Aorta (tissue), 1 donor: ENCODE measurements around the gene POTEB3.

DNA sequence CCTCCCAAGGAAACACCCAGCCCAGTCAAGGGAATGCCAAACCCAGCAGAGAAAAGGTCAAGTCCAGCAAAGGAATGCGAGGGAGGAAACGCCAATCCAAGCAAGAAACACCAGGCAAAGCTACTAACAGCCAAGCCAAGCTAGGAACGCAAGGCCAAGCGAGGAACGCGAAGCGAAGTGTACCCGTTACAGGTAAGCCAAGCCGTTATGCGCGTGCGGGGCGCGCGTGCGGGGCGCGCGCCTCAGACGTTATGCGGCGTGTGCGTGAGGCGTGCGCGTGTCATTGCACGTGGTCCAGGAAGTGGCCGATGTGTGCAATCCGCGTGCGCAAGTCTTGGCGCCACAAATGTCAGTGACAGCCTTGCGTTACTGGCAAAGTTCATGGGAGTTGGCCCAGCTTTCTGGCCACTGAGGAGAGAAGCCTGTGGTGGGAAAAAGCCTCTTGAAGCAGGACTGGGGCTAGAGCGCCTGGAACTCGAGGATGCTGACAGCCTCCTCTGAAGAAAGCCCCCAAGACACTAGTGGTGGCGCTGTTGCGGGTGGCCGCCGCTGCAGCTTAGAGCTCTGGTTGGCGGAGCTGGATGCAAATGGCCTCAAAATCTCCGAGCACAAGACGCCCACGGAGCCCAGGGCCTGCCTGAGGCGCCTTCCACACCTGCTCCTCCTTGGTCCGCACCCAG is at the start of gene POTEB3:
TSS of gene POTEB3 (minus strand) at position 242 of the 680 bp plus-strand sequence.
- PRO-cap = no peak

DNA sequence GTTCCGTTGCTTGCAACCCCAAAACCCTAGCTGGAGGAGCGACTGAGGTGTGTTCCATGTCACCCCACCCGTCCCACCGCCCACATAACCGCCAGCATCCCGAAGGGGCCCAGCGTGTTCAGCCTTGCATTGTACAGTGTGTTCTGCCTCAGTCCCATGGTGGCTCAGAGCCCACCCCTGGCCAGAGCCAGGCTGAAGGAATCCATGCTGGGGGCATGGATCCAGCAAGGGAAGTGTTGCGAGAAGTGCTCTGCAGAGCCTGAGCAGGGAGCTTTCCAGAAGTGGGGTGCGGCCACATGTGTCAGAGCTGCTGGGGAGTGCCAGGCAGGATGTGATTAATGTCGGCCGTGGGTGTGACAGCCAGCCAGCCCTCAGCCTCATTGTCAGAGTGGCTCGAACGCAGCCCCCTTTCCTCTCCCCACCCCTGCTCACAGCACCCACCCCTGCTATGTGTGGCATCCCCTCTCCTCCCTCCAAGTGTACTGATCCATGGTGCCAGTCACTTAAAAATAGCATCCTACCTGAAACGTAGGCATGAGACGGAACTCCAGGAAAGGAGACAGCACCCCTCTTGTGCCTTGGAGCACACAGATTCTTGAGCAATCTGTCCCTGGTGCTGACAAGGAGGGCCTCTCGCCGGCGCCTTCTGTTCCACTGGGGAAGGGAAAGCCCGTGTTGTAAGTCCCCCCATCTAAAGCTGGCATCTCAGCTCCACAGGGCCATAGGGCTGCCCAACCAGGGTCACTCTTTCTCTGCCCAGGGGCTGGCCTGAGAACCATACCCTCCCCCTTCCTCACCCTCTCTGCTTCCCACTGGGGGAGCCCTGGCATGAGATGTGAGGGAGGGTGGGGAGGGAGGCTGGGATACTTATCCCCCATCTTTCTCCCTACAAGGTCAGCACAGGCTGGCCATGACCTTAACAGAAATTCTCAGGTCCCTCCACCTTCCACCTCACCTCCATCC is 145.0 kb downstream of the OR4N4 start:
- PRO-cap = no peak

DNA sequence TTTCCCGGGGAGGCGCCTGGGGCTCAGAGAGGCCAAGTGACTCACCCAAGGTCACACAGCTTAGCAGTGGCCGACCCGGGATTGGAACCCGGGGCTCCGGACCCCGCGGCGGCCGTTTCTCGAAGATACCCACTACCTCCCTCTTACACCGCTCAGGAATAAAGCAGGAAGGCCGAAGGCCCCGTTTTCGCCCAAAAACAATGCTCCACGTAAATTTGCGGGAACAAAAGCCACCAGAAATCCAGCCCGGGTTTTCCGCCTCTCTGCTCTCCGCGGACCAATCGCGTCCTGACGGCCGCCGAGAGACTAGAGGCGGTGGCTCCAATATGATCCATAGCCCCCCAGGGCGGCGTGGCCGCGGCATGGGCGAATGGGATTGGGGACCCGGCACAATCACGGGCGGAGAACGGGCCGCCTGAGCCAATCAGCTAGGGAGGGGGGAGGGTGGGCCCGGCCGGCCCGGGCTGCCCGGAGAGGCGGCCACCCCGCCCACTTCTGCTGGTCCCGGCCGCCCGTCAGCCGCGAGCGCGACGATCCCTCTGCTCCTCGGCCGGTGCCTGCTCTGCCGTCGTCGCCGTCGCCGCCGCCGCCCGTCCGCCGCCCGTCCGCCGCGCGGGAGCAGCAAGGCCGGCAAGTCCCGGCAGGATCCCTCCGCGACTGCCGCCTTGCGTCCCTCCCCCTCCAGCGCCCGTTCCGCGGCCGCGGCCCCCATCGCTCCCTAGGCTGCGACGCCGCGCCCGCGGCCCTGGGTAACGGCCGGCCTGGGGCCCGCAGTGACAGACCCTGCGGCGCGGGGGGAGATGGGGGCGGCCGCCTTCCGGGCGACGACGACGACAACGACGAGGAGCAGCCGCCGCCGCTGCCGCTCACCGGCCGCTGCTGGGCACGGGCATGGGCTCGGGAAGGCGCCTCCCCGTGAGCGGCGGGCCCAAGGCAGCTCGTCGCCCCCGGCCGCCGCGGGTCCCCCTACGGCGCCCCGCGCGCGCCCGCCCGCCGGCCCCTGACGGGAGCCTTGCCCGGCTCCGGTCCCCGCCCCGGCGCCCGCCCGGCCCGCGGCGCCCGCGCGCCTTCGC is 163.2 kb downstream of the OR4N4 start:
- PRO-cap = no peak

GRCh38 chr15:22715132-22716009 is 71.1 kb upstream of the NIPA1 start:
- PRO-cap = no peak

DNA sequence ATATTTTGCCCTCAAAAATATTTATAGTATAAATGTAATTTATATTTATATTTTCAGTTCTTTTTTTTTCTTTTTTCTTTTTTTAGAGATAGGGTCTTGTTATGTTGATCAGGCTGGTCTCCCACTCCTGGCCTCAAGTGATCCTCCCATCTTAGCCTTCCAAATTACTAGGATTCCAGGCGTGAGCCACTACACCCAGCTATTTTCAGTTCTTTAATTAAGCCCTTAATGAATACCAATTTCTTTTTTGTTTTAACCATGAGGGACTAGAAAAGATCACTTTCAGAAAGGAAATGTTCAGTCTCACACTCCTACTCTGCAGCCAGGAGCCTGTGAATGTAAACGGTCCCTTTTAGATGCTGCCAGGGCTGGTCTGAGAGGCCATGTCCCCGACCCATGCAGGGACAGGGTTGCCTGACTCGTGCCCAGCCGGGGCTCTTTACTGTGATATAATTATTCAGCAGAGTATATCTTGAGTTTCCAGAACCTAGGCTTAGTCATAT is 10.0 kb downstream of the NIPA1 start:
- PRO-cap = no peak

DNA sequence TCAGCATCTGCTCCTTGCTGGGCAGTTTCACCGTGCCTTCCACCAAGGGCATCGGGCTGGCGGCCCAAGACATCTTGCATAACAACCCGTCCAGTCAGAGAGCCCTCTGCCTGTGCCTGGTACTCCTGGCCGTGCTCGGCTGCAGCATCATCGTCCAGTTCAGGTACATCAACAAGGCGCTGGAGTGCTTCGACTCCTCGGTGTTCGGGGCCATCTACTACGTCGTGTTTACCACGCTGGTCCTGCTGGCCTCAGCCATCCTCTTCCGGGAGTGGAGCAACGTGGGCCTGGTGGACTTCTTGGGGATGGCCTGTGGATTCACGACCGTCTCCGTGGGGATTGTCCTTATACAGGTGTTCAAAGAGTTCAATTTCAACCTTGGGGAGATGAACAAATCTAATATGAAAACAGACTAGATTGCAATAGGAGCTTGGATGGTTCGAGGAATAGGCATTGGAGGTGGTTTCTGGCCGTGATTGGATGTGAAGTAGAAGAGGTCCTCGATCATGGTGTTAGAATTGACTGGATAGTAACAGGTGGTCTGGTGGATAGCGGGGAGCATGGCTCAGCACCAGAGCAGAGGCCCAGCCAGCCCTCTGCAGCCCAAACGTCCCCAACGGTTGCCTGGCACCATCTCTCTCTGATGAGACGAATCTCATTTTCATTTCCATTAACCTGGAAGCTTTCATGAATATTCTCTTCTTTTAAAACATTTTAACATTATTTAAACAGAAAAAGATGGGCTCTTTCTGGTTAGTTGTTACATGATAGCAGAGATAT is 14.5 kb upstream of the NIPA2 start:
- PRO-cap = no peak

- PRO-cap = no peak
Measured at GRCh38 chr15:22881113-22881547, 42.7 kb downstream of the NIPA2 start.

DNA sequence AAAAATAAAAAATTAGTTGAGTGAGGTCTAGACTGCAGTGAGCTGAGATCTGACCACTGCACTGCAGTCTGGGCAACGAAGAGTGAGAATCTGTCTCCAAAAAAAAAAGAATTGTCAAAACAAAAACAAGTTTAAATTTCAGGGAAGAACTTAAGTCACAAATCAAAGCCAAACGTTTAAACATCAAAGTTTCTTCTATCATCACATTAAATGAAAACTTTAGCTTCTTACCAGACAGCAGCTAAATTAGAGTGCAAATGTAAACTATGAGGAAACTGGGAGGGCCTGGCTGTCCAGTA is 12.5 kb downstream of the TUBGCP5 start:
- PRO-cap = unidirectional peak, minus-strand start at position 109 of the sequence

- PRO-cap = no peak
Measured at GRCh38 chr15:23311173-23311734, 22.7 kb downstream of the GOLGA6L26 start.

DNA sequence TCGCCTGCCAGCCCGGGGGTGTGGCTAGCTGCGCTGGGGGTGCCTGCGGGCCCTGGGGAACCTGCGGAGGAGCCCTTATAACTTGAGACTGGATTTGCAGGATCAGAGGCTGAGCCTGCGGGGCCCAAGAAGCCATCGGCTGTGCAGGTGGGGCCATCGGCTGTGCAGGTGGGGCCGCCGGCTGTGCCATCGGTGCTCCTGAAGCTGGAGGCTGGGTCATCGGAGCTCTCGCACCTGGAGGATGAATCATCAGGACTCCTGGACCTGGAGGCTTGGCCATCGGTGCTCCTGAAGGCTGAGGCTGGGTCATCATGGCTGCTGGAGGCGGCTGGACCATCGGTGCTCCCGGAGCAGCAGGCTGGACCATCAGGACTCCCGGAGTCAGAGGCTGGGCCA is 1.0 kb downstream of the MAGEL2 start:
- PRO-cap = no peak

DNA sequence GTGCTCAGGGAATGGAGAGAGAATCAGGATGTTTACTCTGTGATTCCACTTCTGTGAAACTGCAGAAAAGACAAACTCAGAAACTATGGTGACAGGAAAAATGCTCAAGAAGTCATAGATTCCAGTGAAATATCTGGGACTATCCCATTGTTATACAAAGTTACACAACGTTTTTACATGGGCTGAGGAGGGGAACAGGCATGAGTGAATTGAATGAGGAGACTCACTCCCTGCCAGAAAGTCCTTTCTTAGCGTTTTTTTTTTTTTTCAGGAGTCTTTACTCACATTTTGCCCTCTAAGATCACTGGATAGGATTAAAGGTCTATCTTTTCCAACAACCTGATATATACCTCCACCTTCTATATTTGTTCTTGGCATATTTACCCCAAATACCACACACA is 153.0 kb upstream of the NDN start:
- PRO-cap = no peak

- PRO-cap = no peak
Measured at GRCh38 chr15:24107549-24107997, 420.5 kb upstream of the NDN start.

DNA sequence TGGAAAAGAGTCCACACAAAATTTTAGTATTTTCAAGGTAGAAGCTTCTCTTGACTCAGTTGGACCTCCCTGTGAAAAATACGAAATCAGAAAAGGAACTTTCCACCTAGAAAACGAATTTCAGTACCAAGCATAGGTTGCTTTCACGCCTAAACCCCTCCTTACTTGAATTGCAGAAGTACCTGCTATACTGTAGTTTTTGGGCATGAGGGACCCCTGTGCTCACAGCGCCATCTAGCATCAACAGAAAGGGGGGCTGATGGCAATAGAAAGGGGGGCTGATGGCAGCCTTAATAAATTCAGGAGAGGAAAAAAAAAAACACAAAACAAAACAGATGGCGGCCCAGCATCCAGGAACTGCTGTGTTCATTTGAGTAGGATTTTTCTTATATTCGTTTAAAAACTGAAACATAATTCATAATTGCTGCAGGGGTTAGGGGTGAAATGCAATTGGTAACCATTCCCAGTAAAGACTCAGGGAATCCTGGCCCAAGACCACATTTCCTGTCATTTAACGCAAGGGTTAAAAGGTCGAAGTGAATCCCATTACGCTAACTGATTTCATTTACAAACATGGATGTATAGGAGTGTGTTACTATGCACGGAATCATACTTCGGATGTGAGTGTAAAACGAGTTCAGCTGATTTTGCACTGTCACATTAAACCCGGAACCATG is 96.8 kb downstream of the NPAP1 start:
- PRO-cap = no peak

GRCh38 chr15:24852172-24852738 is 102.5 kb upstream of the SNRPN start:
- PRO-cap = no peak

GRCh38 chr15:24878219-24878571 is 76.6 kb upstream of the SNRPN start:
- PRO-cap = no peak

DNA sequence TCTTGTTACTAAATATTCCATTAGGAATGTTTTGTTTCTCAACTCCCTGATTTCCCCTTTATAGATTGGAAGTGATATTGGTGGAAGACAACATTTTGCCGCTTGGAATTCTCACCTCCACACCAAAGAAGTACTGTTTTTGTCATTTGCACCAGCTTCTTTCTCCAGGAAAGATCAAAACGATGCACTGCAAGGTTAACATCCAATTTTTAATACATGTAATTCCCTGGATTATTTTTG is 156.8 kb downstream of the SNRPN start:
- PRO-cap = no peak

- PRO-cap = no peak
Measured at GRCh38 chr15:25345828-25346416, 92.9 kb downstream of the UBE3A start.

DNA sequence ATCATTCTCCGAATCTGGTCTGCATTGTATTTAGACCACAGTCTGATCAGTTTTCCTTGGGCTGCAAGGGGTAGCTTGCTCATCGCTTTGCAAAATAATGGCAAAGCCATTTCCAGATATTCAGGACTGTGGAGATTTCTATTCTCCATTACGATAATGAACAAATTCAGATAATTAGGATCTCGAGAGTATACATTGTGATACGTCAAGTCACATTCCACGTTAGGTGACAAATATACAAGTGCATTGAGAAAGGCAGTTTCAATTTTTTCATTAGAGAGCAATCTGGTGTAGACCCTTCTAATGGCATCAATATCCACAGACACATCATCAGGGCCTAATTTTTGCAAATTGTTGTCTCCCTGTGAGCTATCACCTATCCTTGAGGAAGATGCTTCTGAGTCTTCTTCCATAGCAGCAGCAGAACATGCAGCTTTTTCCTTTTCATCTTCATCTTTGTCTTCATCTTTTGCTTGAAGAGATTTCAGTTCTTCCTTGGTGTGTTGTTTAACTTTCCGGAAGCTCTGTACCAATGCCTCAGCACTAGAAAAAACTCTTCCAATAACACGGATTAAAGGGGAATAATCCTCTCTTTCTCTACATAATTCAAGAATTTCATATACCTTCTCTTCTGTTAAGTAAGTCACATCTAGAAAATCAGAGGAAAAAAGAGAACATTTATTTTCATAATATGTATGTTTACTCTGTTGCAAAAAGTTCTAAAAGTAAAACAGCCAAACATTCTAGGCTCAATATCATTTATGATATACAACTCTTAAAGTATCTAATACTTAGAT is 67.5 kb downstream of the UBE3A start:
- PRO-cap = no peak

DNA sequence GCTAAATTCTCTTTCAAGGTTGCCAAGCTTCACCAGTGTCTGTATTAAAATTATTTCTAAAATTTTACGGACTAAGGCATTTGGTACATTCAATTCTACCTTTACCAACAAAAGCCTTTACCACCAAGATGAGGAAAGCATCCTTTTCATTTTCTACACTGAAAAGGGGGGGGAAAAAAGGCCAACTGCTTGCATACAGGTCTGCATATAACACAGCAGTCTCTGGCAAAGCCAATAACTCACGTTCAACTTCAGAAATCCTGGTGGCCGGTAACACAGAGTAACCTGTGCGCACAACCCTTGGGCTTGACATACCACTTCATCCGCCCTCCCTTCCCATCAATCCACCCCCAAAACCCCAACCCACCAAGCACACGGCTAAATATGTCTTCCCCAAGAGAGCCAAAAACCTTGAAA is 1.1 kb downstream of the UBE3A start:
- PRO-cap = no peak

GRCh38 chr15:25503208-25503636 is 64.4 kb upstream of the UBE3A start:
- PRO-cap = no peak